ENCODE measurements around a stretch of chr1.

DNA sequence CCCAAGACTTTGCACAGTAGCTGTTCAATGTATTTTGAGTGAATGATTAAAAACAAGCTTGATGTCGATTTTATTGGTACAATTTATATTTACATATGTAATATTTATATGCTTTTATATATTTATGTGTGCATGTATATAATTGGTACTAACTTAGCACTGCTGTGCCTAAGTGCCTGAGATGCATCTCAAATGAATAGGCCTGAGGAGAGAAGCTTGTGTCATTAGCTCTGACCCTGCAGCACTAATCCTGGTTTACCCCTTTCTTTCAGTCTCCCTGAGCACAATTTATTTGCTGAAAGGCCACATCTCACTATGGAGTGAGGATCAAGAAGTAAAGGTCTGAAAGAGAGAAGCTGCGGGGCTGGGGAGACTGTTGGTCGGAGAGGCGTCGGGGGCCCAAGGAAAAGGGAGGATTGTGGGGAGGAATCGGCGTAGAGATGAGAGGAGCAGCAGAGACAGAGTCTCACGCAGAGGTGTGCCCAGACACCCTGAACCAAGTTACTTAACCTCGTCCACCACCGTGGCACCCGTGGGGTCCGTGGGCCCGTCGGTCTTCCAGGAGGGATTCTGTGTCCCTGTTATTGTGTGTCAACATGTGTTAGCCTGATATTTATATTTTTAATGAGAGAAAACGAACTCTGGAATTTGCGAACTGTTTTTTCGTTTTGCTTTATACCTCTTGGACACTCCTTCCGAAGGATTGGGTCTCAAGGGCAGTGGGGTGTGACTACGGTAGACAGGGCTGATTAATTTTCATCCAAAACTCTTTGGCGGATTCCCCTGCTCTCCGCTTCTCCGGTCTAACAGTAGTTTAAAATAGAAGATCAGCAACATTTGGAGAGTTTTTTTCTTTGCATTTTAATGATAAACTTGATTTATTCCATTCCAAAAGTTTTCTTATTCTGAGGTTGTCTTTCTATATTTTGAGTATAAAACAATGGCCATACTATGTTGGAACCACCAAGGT is 176.6 kb downstream of the NECAP2 start:
- RRBS, result no CpG with 5 or more reads among the region's 22 CpGs

DNA sequence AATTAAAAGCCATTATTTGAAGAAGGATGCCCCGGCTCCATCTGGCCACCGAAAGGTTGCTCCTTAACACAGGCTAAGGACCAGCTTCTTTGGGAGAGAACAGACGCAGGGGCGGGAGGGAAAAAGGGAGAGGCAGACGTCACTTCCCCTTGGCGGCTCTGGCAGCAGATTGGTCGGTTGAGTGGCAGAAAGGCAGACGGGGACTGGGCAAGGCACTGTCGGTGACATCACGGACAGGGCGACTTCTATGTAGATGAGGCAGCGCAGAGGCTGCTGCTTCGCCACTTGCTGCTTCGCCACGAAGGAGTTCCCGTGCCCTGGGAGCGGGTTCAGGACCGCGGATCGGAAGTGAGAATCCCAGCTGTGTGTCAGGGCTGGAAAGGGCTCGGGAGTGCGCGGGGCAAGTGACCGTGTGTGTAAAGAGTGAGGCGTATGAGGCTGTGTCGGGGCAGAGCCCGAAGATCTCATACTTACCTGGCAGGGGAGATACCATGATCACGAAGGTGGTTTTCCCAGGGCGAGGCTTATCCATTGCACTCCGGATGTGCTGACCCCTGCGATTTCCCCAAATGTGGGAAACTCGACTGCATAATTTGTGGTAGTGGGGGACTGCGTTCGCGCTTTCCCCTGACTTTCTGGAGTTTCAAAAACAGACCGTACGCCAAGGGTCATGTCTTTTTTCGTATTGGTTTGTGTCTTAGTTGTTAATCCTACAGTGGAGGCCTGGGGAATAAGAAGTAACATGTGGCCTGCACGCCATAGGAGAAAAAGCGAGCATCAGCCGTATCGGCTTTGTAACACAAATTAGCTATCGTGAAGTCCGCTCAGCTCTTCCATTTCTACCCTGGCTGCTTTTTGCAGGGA is 181.4 kb upstream of the CROCC start:
- RRBS, result no CpG with 5 or more reads among the region's 44 CpGs

GRCh38 chr1:16869722-16870053 is 52.0 kb upstream of the CROCC start:
- RRBS, result no CpG with 5 or more reads among the region's 3 CpGs

GRCh38 chr1:16925440-16925898 is 3.7 kb downstream of the CROCC start:
- RRBS, result no CpG with 5 or more reads among the region's 8 CpGs

GRCh38 chr1:16955106-16955549 is 25.3 kb downstream of the MFAP2 start:
- RRBS, result no CpG with 5 or more reads among the region's 25 CpGs

GRCh38 chr1:16969474-16969980 is 10.9 kb downstream of the MFAP2 start:
- RRBS, result no CpG with 5 or more reads among the region's 14 CpGs

GRCh38 chr1:16985907-16987053 is 5.9 kb upstream of the MFAP2 start:
- RRBS, result 86% methylated on average over 14 of the region's 53 CpGs

- RRBS, result no CpG with 5 or more reads among the region's 4 CpGs
Observed at GRCh38 chr1:17063591-17063886, 9.7 kb upstream of the SDHB start.

DNA sequence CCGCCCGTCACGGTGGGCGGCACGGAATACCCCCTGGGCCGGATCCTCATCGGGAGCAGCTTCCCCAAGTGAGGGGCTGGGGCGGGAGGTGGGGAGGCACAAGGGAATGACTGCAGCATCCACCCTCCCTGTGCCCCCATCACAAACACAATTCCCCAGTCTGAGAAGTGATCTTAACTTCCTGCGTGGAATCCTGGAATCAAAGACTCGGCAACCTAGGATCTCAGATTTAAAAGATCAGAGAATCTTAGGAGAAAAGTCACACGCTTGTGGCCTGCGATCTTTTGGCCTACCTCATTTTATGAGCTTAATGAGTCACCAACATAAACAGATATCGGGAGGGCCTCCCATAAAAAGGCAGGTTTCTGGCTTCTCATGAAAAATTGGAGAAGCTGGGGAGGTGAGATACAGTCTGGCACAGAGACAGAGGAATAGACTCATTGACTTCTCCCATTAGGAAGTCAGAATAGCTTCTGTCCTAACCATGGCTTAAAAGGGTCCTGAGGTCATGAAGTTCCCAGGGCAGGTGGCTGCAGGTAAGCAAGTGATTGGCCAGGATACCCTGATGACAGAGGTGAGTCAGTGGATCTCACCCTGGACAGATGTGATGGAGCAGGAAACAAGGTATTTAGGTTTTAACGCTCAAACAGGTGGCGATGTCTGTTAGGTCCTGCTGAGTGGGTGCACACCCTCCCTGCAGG is 15.8 kb upstream of the PADI3 start:
- RRBS, result no CpG with 5 or more reads among the region's 15 CpGs

- RRBS, result no CpG with 5 or more reads among the region's 5 CpGs
Observed at GRCh38 chr1:17272516-17273001, 23.7 kb downstream of the PADI3 start.

- RRBS, result 88% methylated on average over 4 of the region's 22 CpGs
Observed at GRCh38 chr1:17416296-17416995, 23.0 kb downstream of the RCC2 start.

GRCh38 chr1:17553795-17554410 is 14.4 kb downstream of the ARHGEF10L start:
- RRBS, result no CpG with 5 or more reads among the region's 11 CpGs

DNA sequence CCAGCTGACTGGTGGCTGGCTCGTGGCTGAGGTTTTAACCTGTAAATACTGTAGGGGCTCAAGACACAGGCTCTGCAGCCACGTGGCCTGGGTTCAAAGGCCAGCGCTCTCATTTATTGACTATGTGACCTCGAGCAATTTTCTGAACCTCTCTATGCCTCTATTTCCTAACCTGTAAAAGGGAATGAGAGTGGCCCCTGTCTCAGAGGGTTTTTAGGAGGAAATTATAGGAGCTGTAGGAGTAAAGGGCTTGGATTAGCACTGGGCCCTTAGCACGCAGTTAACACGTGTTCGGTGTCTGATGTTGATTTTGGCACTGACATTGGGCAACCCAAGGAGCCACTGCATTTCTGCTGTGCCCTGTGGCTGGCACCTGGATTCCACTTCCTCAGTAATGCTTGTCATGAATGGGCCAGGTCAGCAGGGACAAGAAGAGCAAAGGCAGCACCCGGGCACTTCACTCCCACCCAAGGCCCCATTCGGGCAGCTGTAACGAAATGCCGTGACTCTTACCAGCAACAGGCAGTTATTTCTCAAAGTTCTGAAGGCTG is 25.1 kb downstream of the ARHGEF10L start:
- RRBS, result no CpG with 5 or more reads among the region's 11 CpGs

- RRBS, result 70% methylated on average over 1 of the region's 35 CpGs
Observed at GRCh38 chr1:17618146-17619240, 79.0 kb downstream of the ARHGEF10L start.

DNA sequence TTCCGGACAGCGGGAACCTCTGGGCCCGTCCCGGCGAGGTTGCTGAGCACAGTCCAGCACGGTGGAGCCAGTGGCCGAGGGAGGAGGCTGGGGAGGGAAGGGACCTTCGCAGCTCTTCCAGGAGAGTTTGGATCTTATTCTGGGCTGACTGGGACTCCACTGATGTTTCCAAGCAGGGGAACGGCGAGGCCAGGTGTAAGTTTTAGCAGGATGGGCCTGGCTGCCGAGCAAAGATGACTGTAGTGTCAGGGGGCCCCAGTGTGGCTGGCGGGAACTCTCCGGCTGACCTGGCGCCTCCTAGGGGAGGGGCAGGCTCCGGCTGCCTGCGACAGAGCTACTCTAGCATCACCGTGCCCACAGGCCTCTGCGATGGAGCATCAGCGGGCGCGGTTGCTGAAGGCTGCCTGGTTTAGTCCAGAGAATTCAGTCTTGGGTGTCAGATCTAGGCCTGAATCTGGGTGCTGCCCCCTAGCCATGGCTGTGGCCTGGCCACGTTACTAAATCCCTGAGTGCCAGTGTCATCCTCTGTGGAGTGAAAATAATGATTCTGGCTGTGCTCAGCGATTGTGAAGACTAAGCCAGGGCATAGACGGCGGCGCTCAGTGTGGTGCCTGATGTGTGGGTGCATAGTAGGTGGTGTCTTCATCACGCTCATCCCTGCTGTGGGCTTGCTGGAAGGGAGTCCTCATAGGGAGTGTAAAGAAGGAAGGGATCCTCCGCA is 107.4 kb downstream of the ARHGEF10L start:
- RRBS, result no CpG with 5 or more reads among the region's 28 CpGs

GRCh38 chr1:18027621-18027939 is 80.0 kb upstream of the IGSF21 start:
- RRBS, result no CpG with 5 or more reads among the region's 2 CpGs

DNA sequence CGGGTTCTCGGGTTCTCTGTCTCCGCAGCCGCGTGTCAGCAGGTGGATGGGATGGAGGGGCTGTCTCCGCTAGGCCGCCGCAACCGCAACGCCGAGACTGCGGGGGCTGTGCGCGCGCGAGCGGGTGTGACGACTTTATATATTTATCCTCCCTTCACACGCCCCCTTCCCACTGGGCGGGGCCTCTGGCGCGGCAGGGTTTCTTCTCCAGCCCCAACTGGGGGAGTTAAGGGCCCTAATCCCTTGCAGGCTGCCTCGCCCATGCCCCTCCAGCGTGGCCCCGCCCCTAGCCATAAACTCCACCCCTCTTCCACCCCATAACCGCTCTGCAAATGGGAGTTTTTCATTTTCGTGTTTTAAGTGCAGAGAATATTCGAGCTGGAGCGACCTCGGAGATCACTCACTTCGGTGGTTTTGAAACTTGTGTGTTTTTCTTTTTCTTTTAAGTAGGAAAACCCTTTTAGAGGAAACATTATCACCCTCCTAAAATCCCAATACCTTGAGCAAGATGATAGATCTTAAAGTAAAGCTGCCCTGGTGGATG is 3.5 kb downstream of the IGSF21 start:
- RRBS, result no CpG with 5 or more reads among the region's 31 CpGs

GRCh38 chr1:18901725-18902273 is 556 bp downstream of the ALDH4A1 start:
- RRBS, result 22% methylated on average over 3 of the region's 22 CpGs

DNA sequence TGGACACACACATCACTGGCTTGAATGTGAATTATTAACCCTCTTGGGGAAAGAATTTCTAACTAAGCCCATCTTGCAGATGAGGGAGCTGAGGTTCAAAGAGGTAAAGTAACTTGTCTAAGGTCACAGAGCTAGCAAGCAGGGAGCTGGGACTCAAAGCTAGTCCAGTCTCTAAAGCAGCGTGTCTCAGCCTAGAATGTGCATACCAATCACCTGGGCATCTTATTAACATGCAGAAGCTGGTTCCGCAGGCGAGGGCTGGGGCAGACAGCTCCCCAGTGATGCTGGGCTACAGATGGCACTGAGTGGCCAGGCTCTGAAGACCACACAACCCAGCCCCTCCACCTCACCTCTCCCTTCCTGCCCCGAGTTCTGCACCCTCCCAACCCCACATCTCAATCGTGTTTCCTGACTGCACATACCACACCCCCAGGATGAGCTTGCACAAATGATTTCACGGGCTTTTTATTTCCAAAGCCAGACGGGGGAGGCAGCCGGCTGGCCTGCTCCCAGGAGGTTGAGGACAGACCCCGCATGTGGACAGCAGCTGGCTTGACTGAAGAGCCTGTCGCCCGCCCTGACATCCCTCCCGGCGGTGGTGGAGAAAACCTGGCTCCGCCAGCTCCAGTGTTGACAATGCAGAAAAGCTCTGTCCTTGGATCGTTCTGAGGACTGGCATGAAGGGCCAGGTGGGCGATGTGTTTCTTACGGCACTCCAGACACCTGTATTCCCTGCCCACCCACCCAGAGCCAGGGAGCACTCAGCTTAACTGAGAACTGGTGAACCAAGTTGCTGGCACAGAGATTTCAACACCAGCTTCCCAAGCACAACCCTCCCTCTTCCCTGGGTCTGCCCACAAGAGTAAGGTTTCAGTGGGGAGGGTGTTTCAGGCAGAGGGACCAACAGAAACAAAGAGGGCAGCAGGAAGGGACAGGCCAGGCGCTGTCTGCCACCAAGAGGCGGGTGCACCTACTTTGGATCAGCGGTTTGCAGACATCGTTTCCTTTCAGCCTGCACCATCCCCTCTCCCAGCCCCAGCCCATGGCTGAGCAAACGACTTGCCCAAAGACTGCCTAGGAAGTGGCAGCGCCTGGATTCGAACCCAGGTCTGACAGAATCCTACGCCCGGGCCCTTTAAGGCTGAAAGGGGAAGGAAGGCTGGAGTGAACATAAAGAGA is 21.6 kb upstream of the ALDH4A1 start:
- RRBS, result 26% methylated on average over 4 of the region's 26 CpGs

DNA sequence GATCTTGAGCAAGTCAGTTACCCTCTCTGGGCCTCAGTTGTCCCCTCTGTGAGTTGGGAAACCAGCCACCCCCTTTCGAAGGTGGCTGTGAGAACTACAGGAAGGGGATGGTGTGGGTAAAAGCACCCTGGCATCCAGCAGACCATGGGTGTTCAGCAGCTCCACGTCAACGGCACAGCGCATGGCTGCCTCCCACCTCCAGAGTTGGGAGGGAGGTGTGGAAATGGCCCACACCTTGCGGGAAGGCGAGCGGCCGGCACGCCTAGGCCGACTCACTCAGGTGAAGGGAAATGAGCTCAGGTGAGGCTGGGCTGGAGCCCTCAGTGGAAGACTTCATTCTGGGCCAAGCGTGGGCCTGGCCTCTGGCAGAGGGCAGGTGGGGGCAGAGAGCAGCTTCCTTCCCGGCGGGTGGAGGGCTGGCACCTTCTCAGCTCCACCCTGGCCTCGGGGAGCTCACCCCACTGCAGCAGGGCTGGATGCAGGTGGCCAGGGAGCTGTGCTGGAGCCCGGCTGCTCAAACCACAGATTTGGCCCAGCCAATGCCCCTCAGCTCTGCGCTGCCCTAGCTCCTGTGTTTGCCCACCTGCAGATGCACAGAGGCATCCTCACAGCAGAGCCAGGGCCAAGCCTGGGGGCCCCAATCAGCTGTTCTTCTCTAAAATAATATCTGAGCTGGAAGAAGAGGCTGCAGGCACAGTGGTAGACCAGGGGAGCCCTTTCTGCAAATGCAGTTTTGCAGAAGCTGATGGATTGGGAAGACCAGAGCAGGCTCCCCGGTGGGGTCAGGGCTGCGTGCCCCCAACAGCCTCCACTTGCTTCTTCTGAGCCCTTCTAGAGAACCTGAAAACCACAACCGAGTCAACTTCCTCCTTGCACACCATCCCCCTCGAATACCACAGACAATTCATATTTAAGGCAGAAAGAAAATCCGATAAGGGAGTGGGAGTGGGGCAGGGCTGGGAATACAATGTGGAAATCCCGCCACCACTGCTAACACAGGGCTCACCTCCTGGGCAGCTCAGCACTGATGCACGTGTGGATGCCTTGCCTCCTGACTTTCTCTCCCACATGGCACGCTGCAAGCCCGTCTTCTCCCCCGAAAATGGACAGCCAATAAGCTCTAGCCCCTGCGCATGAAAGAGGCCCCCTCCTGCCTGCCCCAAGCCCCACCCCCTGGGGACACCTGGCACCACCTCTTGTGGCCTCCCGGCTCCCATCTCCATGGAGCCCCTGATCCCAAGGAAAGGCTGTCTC is 25.1 kb upstream of the ALDH4A1 start:
- RRBS, result 23% methylated on average over 1 of the region's 28 CpGs

All from islet of Langerhans (tissue), 1 donor.